Choroid plexus epithelial cell (primary cell): ENCODE measurements around a stretch of chr14.

- RRBS, result no CpG with 5 or more reads among the region's 14 CpGs
Measured at GRCh38 chr14:105577216-105578084, 51.1 kb downstream of the TMEM121 start.

GRCh38 chr14:105818499-105819399 lies 292.4 kb downstream of the TMEM121 start:
- RRBS, result 88% methylated on average over 1 of the region's 24 CpGs

DNA sequence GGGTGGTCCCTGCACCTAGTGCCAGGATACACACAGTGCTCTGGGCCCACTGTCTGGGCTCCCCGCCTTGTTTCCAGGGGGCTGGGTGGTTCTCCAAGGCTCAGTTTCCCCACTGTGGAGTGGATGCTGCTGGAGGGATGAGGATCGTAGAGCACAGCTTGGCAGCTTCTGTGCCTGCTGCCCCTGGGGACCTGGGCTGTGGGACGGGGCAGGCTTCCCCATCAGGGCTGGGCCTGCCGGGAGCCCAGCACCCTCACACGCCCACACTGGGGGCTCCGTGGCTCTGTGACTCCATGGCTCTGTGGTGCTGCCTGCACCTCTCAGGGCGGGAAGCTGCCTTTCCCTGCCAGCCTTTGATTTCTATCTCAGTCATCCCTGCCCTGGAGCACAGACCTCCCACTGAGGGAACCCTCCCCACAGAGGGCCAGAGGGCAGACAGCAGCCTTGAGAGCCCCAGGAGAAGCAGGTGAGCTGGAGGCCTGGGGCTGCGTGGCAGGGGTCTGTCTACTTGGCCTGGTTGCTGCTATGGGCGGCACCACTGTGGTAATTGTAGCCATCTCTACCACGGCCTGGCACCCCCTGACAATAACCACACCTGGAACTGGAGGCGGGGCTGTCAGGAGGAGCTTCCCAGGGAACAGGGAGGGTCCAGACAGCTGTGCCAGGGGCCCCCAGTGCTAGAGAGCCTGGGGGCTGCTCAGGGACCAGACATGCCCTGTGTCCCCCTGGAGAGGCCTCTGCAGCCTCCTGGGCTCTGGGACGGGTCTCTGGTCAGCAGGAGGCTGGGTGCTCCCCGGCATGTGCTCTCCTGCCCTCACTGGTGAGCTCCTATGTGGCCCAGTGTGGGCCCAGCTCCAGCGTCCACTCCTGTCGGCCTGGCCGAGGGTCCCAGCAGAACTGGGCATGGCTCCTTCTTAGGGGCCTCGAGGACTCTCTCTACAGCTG lies 357.2 kb downstream of the TMEM121 start:
- RRBS, result no CpG with 5 or more reads among the region's 17 CpGs

DNA sequence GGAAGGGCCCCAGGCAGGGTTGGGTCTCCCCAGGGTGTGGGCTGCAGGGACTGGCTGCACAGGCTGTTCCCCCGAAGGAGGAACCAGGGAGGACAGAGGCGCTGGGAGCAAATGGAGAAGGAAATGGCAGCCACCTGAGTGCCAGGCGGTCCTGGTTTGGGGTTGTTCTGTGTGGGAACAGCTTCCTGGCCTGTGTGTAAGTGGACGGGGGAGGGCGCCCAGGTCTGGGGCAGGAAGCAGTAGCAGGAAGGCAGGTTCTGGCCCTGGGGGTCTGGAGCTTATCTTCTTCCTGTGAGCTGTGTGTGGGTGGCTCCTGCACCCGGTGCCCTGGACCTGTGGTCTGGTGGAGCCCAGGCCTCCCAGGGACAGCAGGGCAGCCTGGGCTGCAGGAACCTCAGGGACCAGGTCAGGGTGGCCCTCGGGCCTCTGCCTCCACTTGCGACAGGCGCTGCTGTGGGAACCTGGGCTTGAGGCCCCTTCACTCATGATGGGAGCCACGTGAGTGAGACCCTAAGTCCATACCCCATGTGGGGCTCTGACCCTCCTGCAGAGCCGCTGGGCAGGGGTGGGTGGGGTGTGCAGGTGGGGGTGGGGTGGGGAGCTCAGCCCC lies 372.9 kb downstream of the TMEM121 start:
- RRBS, result no CpG with 5 or more reads among the region's 11 CpGs

DNA sequence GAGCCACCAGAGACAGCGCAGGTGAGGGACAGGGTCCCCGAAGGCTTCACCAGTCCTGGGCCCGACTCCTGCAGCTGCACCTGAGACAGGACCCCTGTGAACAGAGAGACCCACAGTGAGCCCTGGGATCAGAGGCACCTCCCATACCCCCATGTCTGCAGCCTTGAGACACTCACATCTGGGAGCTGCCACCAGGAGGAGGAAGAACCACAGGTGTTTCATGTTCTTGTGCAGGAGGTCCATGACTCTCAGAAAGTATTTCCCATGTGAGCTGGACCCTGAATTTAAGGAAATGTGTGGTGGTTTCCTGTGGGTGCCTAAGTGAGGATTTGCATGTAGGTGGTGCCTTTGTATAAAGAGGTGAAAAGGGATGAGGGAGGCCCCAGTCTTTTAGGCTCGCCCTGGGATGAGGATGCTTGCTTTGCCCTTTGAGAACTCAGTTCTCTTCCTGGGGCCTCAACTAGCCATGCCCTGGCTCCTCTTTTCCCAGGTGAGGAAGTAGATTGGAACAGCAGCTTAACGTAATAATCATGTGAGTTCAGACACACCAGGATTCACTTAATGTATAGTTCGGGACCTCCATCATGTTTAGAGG lies 485.8 kb downstream of the TMEM121 start:
- RRBS, result no CpG with 5 or more reads among the region's 6 CpGs

DNA sequence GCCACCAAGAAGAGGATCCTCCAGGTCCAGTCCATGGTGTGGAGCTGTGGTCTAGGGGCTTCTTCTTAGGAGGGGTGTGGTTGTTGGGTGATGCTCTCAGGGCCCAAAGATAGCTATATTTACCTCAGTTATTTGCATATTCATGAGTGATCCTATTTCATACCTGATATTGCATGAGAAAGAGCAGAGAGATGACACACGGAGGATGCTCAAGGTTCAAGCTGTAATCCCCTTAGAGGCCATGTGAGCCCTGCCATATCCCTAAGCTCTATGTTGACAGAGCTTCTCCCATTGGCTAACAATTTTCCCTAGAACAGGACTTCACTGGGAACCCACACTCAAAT lies 499.1 kb downstream of the TMEM121 start:
- RRBS, result no CpG with 5 or more reads among the region's 1 CpG

DNA sequence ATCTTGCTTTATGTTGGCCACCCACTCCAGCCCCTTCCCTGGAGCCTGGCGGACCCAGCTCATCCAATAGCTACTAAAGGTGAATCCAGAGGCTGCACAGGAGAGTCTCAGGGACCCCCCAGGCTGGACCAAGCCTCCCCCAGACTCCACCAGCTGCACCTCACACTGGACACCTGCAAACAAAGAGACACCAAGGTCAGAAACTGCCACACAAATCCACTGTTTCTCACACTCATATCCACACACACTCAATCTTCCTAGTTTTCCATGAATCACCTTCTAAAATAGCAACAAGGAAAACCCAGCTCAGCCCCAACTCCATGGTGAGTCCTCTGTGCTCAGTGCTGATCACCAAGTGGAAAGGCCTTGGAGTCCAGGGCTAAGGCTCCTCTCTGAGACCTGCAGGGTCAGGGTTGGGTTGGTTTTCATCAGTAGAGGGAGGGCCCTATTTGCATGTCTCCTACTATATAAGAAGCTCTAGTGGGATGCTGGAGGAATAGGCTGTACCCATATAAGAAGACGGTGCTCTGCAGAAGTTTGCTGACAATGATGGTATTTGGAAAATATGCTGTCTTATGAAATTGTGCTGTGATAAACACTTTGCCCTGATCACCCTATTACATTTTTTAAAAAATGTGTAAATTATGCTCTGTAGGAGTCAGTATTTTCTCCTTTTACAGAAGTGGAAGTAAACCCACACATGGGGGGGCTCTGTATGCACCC lies 536.1 kb downstream of the TMEM121 start:
- RRBS, result no CpG with 5 or more reads among the region's 2 CpGs

- RRBS, result no CpG with 5 or more reads among the region's 7 CpGs
Measured at GRCh38 chr14:106235371-106235804, 709.0 kb downstream of the TMEM121 start.

DNA sequence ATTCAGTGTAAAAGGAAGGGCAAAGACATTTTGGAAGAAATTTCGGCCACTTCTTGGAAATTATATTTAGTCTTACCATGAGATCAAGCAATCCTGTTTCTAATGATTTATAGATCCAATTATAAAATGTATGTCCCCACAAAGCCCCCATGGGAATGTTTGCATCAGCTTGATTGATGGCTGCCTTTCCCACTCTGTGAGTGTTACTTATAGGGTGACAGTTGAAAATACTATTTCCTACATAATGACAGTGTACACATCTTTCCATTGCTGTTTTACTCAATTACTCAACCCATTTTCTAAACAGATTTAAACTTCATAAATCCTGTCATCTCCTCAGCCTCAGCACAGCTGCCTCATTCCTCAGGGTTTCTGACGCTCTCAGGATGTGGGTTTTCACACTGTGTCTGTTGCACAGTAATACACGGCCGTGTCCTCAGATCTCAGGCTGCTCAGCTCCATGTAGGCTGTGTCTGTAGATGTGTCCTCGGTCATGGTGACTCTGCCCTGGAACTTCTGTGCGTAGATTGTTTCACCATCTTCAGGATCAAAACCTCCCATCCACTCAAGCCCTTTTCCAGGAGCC lies 749.9 kb downstream of the TMEM121 start:
- RRBS, result no CpG with 5 or more reads among the region's 6 CpGs

DNA sequence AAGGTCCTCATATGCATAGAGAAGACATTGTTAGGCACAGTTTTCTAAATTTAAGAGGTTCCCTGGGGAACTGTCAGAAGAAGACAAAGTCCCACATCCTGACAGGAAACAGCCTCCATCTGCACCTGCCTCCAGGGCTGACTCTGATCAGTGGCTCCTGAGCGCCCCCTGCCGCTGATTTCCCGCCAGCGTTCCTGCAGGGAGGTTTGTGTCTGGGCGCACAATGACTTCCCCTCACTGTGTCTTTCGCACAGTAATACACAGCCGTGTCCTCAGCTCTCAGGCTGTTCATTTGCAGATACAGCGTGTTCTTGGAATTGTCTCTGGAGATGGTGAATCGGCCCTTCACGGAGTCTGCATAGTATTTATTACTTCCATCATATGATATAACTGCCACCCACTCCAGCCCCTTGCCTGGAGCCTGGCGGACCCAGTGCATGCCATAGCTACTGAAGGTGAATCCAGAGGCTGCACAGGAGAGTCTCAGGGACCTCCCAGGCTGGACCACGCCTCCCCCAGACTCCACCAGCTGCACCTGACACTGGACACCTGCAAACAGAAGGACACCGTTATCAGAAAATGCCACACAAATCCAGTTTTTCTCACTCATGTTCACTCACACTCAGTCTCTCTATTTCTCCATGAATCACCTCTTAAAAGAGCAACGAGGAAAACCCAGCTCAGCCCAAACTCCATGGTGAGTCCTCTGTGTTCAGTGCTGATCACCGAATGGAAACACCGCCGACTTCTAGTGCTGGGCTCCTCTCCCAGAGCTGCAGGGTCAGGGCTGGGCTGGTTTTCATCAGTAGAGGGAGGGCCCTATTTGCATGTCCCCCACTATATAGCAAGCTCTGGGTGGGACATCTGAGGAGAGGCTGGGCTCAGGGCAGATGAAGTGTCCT lies 808.7 kb downstream of the TMEM121 start:
- RRBS, result no CpG with 5 or more reads among the region's 17 CpGs

DNA sequence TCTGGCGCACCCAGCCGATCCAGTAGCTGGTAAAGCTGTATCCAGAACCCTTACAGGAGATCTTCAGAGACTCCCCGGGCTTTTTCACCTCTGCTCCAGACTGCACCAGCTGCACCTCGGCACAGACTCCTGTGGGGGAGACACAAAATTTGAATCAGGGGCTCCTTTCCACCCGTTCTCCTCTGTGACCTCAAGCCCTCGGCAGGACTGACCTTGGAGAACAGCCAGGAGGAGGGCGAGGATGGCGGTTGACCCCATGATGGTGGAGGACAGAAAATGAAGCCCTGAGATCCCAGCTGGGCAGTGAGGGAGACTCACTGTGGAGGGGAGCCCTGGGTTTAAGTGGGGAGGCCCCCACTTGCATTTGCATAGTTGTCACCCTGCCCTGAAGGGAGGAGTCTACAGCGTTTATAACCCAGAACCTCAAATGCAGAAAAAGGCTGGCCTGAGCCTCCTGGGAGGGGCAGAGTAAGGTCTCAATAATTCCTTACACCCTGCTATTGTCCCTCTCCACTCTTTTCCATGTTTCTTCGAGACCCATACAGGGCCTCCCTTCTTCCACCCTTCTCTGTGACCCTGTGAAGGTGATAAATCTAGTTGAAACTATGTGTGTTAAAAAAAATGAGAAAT lies 1052.7 kb downstream of the TMEM121 start:
- RRBS, result 73% methylated on average over 1 of the region's 10 CpGs

GRCh38 chr14:106675335-106675768 lies 1149.0 kb downstream of the TMEM121 start:
- RRBS, result no CpG with 5 or more reads among the region's 4 CpGs

- RRBS, result 87% methylated on average over 1 of the region's 9 CpGs
Measured at GRCh38 chr14:106851285-106851843, 1325.0 kb downstream of the TMEM121 start.